Choroid plexus epithelial cell (primary cell): ENCODE data around the gene DUSP2.

DNA sequence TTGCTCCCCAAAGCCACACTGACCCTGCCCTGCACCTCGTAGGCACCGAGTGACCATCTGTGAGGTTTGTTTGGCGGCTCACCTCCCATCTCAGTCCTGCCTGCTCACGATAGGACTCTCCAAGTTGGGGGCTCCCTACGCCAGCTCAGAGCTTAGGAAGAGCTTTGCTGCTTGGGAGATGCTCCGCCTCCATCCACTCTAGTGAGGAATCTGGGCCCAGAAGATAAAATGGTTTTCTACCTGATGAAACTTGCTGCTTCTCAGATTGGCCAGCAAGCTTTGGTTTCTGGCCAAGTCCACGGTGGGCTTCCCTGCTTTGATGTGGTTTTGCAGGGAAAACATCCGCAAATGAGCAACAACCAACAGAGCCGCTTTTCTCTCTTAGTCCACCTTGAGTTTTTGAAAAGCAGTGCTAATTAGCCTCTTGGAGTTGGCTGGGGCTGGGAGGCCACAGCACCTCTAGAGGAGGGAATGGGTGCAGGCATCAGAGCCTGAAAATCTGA, 42.1 kb downstream of the THNSL2 start:
- RRBS: no CpG with 5 or more reads among the region's 9 CpGs

DNA sequence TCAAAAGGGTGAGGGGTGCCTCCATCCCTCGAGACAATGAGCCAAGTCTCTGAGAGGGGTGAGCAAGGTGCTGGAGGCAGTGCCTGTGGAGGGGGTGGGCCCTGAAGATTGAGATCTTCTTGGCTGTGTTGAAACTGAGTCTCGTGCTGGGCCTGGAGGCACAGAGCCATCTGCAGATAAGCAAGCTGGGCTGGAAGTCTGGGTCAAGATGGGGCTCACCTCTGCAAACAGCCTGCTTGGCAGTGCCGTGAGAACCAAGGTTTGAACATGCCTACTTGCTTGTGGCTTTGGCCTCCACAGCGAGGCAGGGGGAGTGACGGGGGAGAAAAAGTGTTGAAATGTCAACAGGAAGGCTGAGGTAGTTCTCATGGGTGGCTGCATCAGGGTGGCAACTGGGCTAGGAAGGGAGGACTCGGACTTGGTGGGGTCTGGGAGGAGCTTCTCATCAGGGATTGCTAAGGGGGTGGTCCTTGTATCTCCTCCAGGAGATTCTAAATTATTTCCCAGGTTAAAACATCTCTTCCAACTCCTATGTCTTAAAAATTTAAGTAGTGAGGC, 99.7 kb downstream of the THNSL2 start:
- RRBS: no CpG with 5 or more reads among the region's 6 CpGs

- RRBS: no CpG with 5 or more reads among the region's 6 CpGs
Observed at GRCh38 chr2:88590654-88591281, 36.5 kb downstream of the EIF2AK3 start.

DNA sequence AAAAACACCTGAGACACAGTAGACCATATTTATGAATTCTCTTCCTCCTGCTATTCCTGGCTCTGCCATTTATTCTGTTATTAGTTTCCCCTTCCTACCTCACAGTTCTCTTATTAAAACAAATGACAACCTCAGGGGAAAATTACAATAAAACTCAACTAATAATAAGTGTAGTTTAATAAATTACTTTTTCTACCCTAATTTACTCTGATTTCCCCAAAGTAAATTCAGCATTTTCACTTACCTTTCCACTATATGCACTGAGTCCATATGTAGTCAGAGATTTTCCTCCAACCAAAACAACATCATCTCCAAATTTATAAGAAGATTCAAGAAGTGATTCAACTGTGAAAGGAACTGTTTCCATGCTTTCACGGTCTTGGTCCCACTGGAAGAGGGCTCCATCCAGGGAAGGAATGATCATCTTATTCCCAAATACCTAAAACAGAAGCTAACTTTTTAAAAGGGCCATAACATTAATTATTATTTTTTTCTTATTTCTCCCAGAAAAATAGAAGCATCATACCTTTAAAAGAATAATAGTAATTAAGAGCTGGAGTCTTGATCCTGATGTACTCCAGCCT, 31.9 kb downstream of the EIF2AK3 start:
- RRBS: no CpG with 5 or more reads among the region's 1 CpG

DNA sequence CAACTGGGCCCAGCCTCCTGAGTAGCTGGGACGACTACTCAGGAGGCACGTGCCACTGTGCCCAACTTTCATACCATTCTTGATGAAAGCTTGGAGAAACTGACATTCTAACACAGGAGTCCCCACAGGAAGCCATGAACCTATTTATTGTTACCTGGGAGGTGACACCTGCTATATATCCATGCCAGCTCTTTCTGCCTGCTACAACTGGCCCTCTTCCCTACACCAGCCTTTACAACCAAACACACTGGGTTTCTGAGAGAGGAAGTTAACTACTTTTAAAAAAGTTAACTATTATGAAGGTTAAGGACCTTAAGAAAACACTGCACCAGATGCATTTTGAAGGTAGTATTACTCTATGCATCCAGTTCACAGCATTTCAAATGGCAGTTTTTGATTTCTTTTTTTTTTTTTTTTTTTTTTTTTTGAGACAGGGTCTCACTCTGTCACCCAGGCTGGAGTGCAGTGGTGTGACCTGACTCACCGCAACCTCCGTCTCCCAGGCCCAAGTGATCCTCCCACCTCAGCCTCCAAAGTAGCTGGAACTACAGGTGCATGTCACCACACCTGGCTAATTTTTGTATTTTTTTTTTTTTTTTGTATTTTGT, 18.9 kb downstream of the EIF2AK3 start:
- RRBS: no CpG with 5 or more reads among the region's 4 CpGs

GRCh38 chr2:88856327-88857178, 165.1 kb downstream of the RPIA start:
- RRBS: no CpG with 5 or more reads among the region's 3 CpGs

DNA sequence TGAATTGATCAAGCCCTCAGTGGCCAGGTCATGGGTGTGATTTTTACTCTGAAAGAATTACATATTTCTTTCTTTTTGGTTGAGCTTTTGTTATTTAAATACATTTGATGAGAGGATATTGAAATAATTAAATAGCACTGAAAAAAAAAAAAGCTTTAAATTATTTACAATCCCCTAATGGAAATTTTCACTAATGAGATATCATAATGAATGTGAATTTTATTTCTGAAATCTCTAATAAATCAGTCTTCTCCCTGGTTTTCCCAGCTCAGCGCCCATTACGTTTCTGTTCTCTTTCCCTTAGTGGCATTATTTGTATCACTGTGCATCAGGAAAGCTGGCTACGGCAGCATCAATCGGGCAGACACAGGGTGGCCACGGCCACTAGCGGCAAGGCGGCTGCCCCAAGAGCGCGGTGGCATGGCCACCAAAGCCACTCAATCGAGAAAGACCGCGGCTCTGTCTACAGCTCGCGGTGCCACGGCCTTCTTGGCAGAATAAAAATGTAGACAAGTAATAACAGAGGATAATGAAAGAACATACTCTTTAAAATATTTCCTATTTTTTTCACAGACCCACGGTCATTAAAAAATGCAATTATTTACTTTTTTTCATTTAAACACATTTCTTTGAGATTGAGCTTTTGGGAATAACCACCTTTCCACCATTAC, 167.9 kb downstream of the RPIA start:
- RRBS: no CpG with 5 or more reads among the region's 16 CpGs

- RRBS: no CpG with 5 or more reads among the region's 5 CpGs
Observed at GRCh38 chr2:88861803-88862295, 170.4 kb downstream of the RPIA start.

DNA sequence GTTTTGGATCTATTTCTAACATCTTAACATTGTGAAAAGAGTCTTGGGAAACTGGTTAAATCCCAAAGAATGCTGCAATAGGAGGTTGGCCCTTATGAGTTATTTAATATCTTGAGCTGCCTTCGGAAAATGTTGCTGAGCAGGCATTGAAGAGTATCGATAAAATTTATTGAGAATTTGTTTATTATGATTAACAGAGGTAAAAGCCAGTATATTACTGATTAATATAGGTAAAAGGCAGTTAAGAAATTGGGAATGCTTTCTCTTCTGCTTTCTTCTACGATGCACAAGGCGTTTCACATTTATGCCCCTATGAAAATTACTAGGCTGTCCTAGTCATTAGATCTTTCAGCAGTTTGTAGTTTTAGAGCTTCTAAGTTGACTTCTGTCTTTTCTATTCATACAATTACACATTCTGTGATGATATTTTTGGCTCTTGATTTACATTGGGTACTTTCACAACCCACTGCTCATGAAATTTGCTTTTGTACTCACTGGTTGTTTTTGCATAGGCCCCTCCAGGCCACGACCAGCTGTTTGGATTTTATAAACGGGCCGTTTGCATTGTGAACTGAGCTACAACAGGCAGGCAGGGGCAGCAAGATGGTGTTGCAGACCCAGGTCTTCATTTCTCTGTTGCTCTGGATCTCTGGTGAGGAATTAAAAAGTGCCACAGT, 193.6 kb downstream of the RPIA start:
- RRBS: no CpG with 5 or more reads among the region's 7 CpGs

GRCh38 chr2:89142567-89142898, 451.1 kb downstream of the RPIA start:
- RRBS: no CpG with 5 or more reads among the region's 2 CpGs

DNA sequence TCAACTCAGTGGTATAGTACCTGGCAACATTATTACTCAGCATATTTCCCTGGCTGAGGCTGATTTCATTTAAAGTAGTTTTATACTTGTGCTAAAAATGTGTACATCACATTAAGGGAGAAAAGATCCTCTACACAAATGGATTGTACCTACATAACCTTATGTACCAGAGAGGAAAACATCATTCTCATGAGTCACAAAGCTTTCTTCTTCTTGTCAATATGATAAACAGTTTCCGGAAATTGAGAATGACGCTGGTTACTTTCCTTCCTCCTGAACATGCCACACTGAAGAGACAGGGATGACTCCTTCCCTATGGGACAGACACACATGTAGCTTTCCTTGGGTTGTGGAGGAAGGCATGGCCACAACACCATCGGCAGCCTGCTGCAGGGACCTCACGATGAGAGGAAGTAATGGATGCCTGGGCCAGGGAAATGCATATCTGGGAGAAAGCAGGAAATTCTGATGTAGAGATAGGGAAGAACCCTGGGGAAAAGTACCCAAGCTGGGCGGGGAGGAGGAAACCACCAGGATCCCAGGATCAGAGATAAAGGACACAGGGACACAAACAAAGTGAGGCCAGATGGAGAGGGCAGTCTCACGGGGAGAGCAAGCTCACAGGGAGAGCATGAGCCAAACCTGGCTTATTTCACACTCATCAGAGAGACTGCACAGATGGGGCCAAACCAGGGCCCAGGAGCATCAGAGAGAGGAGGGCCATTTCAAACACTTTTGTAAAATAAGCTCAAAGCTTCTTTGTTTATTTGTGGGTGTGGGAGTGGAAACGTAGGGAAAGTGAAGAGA, 10.7 kb upstream of the AQP7B start:
- RRBS: no CpG with 5 or more reads among the region's 7 CpGs

DNA sequence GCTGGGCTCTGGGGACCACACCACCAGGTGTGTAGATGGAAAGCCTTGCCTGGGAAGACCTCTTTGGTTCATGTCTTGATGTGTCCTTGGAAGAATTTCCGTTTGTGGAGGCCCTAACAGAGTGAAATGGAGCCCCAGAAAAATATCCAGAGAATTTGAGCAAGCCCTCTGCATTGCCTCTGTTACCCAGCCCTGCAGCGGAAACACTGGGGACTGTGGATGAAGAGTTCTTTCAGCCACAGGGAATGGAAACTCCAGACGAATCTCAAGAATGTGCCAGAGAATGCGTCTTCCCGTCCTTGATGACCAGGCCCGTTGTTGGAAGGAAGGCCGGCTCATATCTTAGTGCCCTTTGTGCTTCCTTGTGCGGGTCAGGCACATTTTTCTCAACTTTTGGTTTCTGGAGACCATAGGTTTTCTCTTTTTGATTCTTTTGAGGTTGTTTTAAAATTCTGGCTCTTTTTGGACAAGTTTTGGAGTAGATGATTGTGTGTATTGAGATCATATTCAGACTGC, 15.5 kb downstream of the MAL start:
- RRBS: no CpG with 5 or more reads among the region's 8 CpGs

- RRBS: no CpG with 5 or more reads among the region's 4 CpGs
Observed at GRCh38 chr2:95114934-95115421, 6.6 kb downstream of the MRPS5 start.

DNA sequence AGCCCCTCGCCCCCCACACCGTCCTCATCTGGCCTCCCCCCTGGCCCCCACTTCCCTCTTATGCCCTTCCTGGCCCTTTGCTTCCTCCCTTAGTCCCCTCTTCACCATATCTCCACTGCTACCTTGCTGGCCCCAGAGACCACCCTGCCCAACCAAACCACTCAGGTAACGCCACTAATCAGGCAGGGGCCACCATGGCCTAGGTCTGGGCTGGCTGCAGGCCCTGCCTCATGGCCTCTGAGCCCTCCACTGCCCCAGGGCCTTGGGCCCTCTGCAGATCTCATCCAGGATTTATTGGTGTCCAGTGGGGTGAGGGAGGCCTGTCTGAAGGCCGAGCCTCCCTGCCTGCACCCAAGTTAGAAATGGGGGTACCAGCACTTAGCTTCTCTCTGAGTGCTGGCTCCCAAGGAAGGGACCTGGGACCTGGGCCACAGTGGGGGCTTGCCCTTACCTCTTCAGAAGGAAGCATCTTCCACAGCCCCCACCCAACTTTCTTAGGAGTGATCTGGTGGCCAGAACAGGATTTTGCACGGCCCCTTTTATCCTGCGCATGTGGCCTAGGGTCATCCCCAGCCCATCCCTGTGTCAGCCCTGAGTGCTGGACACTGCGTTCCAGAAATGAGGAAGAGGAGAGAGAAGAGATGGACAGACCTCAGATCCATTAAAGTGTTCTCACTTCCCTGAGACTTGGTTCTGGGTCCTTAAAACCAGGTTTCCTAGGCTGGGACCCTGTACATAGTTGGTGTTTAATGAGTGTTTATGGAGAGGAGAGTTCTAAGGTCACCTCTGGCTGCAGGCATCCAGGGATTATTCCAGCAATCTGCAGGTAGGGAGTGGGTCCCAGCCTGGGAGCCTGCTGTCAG, 7.3 kb upstream of the KCNIP3 start:
- RRBS: no CpG with 5 or more reads among the region's 7 CpGs

GRCh38 chr2:95687877-95688200, 96.0 kb downstream of the TRIM43 start:
- RRBS: no CpG with 5 or more reads among the region's 2 CpGs

DNA sequence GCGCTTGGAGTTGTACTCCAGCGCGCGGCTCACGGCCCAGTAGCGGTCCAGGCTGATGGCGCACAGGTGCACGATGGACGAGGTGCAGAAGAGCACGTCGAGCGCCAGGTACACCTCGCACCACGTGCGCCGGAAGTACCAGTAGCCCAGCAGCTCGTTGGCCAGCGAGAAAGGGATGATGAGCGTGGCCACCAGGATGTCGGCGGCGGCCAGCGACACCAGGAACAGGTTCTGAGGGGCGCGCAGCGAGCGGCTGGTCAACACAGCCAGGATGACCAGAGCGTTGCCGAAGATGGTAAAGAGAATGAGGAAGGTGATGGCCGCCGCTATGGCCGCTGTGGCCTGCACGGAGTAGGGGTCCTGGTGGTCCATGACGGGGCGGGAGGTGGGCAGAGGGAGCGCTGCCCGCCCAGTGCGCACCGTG, 581 bp downstream of the ADRA2B start:
- RRBS: no CpG with 5 or more reads among the region's 39 CpGs

GRCh38 chr2:96131267-96131940, 6.9 kb downstream of the ASTL start:
- RRBS: no CpG with 5 or more reads among the region's 11 CpGs

DNA sequence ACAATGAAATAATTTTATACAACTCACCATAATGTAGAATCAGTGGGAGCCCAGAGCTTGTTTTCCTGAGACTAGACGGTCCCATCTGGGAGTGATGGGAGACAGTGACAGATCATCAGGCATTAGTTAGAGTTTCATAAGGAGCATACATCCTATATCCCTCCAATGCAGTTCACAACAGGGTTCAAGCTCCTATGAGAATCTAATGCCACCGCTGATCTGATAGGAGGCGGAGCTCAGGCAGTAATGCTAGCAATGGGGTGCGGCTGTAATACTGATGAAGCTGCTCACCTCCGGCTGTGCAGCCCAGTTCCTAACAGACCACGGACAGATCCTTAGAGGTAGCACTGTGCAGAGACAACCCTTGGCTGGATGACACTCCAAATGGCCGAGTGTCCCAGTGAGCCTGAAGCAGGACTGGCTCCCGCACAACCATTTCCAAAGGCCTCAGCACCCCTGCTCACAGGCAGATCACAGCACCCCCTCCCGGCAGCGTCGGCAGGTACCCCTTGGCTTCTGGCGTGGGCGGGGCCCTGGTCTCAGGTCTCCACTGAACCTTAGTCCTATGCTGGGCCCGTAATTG, 3.2 kb downstream of the DUSP2 start:
- RRBS: no CpG with 5 or more reads among the region's 14 CpGs

DNA sequence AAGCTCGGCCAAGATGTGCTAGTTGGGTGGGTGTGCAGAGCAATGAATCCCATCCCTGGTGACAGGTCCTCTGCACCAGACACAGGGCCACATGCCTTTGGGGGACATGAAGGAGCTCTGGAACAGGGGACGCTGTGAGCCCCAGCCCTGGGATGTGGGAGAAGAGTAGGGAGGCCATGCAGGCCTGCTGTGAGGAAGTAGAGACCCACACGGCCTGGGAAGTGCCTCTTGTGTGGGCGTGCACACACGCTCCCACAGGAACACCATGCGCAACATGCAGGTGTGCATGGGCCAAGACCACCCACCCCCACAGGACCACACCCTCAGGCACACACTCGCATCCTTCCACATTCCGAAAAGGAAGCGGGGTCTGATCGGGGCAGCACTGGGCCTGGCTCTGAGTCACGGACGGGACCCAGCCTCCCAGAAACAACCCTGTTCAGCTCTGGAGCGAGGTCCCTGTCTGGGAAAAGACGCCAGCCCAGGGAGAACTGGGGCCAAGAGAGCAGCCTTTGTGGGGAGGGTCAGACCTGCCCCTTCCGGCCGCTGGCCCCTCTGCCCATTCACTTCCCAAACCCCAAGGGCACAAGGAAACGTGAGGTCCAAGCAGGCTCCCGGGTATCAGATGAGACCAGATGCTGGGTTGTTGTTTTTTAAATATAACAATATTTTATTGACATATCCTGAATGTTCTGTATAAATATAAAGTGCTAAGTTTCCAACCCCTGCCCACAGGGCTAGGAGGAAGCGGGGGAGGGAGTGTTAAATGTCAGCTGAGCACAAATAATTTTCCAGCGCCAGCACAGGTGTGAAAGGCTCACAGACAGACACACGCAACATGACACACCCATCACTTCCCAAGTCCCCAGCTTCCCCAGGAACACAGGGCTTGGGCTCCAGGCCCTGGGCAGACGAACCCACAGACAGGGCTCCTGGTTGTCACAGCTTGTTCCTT, 2.4 kb downstream of the DUSP2 start:
- RRBS: 42% methylated on average over 2 of the region's 22 CpGs

GRCh38 chr2:96144889-96146033, at the start of gene DUSP2:
DUSP2 (minus strand) TSS chr2:96145440.
- RRBS: 2% methylated on average over 19 of the region's 109 CpGs